ENCODE data around the genes CCDC74A and R3HDM1.

- RRBS = no CpG with 5 or more reads among the region's 7 CpGs
Observed at GRCh38 chr2:131063773-131064343, 29.4 kb downstream of the FAM168B start.

DNA sequence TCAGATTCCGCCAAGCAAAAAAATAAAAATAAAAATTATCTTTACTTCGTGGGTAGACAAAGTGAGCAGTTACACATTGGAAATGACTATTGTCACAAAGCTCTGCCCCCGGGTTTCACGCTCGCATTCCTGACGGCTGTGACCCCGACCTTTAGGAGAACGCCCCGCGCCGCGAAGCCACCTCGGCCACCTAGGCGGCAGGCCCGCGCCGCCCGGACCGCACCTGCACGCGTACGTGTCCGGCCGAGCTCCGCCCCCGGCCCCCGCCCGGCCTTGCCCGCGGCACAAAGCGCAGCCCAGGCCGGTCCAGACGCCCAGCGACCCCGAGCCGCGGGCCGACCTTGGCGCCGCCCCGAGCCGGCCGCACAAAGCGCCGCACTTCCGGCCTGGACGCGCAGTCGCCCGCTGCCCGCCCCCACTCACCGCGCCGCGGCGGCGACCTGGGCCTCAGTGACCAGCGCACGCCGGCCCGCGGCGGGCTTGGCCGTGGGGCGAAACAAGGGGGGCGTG is 414 bp downstream of the FAM168B start:
- RRBS = under 1% methylated on average over 28 of the region's 66 CpGs

DNA sequence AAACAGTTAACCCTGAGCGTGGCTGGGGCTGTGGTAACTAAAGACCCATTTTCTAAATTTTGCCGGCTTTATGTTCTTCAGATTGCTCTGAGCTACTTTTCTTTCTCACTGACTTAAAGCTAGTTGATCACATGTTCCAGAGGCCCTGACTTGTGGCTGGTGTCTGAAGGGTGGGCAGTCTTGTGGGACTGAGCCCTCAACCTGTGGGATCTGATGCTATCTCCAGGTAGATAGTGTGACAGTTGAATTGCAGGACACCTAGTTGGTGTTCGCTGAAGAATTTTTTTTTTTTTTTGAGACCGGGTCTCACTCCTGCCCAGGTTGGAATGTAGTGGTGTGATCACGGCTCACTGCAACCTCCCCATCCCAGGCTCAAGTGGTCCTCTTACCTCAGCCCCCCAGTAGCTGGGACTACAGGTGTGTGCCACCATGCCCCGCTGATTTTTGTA is 7.7 kb downstream of the PLEKHB2 start:
- RRBS = no CpG with 5 or more reads among the region's 6 CpGs

GRCh38 chr2:131127774-131128830 is 23.0 kb downstream of the PLEKHB2 start:
- RRBS = no CpG with 5 or more reads among the region's 5 CpGs

GRCh38 chr2:131347018-131347686 is 16.8 kb downstream of the RAB6D start:
- RRBS = no CpG with 5 or more reads among the region's 18 CpGs

- RRBS = no CpG with 5 or more reads among the region's 12 CpGs
Observed at GRCh38 chr2:131394218-131394512, 30.2 kb upstream of the RAB6D start.

- RRBS = 1% methylated on average over 6 of the region's 38 CpGs
Observed at GRCh38 chr2:131493226-131493990, 1.2 kb upstream of the MZT2A start.

- RRBS = no CpG with 5 or more reads among the region's 15 CpGs
Observed at GRCh38 chr2:131518329-131519002, 9.2 kb upstream of the CCDC74A start.

DNA sequence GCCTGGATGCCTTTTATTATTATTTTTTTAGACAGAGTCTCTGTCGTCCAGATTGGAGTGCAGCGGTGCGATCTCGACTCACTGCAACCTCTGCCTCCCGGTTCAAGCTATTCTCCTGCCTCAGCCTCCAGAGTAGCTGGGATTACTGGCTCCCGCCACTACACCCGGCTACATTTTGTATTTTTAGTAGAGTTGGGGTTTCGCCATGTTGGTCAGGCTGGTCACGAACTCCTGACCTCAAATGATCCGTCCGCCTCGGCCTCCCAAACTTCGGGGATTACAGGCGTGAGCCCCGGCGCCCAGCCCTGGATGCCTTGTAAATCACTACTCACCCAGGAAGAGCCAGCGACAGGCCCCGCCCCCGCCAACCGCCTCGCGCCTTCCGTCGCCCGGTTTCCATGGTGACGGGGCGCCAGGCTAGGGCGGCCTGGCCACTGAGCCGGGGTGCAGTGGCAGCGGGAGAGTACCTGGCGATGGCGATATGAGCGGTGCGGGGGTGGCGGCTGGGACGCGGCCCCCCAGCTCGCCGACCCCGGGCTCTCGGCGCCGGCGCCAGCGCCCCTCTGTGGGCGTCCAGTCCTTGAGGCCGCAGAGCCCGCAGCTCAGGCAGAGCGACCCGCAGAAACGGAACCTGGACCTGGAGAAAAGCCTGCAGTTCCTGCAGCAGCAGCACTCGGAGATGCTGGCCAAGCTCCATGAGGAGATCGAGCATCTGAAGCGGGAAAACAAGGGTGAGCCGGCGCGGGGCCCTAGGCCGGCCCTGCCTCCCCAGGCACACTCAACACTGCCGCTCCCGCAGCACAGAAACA is at the start of gene CCDC74A:
Gene CCDC74A (plus strand): TSS at position 399 of the 809 bp plus-strand sequence.
- RRBS = 0% methylated on average over 8 of the region's 60 CpGs

DNA sequence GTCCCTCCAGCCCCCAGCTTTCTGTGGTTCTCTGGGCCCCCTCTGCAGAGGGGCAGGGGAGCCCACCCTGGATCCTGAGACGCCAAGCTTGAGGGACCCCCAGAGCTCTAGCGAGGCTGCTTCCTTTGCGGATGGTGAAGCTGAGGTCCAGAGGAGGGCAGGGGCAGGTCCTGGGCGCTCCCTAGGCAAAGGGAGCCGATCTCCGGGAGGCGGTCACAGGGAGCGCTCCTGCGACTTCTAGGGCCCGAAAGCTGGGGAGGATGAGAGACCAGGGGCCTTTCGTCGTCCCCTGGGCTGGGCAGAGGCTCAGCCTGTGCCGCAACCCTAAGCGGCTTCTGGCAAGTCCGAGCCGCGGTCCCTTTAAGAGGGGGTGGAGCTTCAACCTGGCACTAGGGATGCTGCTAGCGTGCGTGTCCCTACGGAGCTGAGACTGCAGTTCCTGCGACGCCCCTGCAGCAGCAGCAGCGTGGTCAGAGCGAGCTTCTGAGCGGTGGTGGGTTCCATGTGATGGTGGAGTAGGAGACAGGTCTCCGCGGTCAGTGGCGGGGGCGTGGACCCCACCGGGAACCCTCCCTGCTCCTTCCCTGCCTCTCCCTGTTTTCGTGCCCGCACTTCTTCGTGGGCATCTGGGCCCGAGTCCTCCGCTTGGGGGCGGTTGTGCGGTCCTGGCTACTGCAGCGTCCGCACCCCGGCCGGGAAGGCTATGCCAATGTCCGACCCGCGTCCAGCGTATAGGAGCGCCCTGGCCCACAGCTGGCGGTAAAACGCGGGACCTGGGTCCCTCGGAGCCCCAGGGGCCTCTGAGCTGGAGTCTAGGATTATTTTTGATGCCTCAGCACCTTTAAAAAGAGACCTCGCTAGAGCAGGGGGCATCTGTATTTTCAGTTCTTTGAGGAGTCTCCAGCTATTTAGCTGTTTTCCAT is 154.6 kb downstream of the CCDC74A start:
- RRBS = no CpG with 5 or more reads among the region's 51 CpGs

- RRBS = no CpG with 5 or more reads among the region's 8 CpGs
Observed at GRCh38 chr2:132479001-132479710, 62.6 kb downstream of the GPR39 start.

DNA sequence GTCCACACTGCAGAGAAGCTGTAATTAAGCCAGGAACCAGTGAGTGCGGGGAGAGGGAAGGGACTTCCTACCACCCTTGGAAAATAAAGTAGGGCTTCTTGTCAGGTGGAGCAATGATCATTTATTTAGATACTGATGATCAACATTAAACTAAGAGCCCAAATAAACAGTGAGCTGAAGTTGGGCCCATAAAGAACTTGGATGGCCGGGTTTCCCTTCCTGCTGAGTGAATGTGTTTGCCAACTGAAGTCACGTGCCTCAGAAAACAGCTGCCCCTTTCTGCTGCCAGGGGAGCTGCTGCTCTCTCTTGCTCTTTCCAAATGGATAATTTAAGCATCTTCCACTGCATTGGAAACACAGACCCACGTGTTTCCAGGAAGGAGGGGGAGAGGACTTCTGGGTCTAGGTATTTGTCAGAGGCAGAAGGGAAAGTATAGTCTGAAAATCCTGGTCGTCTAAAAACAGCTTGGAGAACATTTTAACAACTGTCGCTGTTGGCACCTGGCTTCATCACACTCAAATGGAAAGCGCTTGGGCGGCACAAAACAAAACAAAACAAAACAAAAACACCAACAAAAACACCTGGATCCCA is 22.9 kb upstream of the NCKAP5 start:
- RRBS = no CpG with 5 or more reads among the region's 8 CpGs

DNA sequence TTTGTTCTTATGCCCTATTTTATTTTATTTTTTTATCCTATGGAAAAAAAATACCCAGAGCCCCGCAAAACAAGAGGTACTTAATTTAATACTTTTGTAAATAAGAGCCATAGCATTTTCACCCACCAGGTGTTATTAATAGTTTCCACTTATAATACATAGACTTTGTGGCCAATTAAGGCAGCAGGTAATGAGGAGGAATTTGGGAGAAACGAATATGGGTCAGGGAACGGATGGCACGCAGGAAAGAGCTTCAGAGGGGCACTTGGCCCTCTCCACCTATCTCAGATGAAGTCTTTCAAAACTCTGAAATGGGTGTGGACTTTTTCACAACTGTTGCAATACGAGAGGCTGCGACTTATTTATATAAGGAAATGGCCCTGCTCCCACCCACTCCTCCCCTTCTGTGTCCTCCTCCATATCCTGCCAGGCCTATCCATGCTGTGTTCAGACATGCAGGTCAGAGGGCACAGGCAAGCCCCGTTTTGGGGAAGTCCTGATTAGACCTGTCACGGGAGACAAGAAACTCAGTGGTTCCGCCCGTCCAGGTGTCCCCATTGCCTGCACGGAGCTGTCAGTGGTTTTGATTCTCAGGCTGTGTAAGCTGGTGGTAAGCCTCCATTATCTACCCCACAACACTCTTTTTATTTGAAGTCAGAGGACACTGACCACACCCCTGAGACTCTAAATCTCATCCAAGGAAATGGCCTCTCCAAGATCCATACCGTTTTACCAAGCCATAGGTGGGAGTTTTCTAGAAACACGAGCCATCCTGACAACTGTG is 99.7 kb upstream of the MGAT5 start:
- RRBS = no CpG with 5 or more reads among the region's 13 CpGs

- RRBS = no CpG with 5 or more reads among the region's 5 CpGs
Observed at GRCh38 chr2:134275325-134275810, 21.5 kb downstream of the MGAT5 start.

DNA sequence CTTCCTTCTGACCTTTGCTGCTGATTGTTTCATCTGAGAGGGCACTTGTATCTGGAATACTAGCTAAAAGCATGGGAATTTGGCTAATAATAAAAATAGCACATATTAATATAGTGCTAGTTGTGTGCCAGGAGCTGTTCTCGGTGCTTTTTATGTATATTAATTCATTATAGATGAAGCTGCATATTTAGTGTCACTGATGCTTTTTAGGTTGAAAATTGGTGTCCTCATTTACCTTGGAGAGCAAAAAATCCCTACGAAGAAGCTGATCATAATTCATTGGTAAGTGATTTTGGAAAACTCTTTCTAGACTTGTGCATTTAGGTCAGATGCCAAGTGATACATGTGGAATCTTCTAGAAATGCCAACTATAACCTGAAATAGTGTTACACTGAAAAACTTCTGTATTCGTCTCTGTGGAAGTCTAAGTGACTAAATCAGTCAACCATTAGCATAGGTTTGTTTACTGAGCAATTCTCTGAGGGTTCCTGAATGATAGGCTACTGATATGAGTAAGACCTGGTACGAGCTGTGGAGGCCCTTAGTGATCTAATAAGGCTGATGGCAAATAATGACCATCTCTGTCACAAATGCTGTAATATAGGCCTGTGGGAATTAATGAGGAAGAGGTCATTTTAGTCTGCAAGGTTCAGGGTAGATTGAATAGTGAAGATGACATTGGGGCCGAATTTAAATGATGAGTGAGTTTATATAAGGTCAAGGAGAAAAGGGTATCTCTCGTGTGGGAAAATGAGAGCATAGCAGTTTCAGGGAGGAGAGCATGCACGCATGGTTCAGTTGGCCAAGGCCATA is 82.3 kb downstream of the MGAT5 start:
- RRBS = no CpG with 5 or more reads among the region's 7 CpGs

- RRBS = no CpG with 5 or more reads among the region's 9 CpGs
Observed at GRCh38 chr2:134449205-134449701, 195.4 kb downstream of the MGAT5 start.

GRCh38 chr2:134655904-134656328 is 62.9 kb downstream of the TMEM163 start:
- RRBS = no CpG with 5 or more reads among the region's 17 CpGs

DNA sequence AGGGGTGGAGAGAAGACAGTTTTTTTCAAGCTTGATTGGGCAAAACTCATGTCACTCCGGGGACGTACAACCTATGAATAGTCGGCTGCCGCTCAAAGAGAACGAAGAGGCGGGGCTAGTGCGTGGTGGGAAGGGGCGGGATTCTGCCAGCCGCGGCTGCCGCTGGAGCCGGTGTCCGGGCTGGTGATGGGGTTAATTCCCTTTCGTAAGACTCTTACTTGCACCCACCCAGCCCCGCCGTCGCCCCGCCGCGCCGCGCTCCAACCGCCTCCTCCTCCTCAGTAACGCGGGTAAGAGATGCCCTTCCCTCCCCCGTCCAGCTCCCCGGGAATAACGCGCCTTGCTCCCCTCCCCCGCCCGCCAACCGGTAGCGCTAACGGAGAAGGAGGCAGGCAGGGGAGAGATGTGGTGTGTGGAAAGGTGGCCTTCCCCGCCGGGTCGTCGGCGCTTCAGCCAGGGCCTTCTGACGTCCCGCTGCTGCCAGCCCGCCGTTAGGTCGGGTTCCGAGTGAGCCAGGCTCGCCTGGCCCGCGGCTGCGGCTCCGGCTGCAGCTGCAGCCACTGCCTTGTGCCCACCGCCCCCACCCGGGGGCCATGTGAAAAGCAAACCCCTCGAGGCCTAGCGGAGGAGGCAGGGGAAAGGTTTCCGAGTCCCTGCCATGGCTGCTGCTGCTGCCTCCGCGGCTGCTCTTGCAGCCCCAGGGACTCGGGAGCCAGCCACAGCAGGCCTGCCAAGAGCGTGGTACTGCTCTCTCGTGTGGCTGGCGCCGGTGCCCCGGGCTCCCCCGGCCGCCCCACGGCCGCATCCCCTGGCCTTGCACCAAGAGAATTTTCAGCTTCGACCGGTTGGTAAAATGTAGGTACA is at the start of gene R3HDM1:
Gene R3HDM1 (plus strand): TSS at position 141 of the 864 bp plus-strand sequence.
- RRBS = under 1% methylated on average over 26 of the region's 69 CpGs

DNA sequence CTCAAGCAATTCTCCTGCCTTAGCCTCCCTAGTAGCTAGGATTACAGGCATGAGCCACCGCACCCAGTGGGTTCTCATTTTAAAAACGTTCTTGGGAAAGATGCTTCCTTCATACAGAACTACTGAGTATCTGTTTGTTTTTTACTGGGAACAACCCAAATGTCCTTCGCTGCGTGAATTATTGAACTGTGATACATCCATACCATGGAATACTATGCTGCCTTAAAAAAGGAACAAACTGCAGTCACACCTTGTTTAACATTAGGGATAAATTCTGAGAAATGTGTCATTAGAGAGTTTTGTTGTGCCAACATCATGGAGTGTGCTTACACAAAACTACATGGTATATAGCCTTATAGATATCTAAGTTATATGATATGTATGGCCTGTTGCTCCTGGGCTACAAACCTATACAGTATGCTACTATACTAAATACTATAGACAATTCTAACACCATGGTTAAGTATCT is 6.5 kb downstream of the R3HDM1 start:
- RRBS = no CpG with 5 or more reads among the region's 4 CpGs

GRCh38 chr2:136116034-136116914 is 1.7 kb downstream of the CXCR4 start:
- RRBS = 3% methylated on average over 6 of the region's 43 CpGs

Measured in renal cortical epithelial cell (primary cell).